Sternocleidomastoid (tissue), 1 donor: ENCODE results near the gene SLC9A9.

DNA sequence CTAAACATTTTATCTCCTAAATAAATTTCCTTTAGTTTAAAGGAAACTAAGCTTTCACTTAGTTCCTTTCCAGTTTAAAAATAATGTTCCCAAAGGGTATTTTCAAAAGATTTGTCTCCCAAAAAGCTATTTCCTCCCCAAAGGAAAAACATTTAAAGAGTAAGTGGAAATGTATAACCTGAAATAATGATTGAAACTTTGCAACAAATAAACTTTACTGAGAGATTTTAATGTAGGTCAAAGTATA is 2.0 kb downstream of the RNF7 start:
- PRO-cap, result no peak

DNA sequence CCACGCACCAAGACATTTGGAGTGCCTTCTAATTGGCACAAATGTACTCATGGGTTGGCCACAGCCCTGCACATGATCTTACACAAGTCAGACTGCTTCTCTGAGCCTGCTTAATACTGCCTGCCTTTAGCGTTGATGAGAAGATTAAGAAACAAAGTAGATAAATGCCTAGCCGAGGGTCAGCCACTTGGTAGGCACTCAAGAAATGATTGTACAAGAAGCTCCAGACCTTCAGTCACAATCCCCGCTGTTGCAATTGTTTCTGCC is 32.9 kb downstream of the GRK7 start:
- PRO-cap, result no peak

- PRO-cap, result no peak
Measured at GRCh38 chr3:141905115-141905383, 28.6 kb downstream of the ATP1B3 start.

GRCh38 chr3:141920602-141921024 is 44.2 kb downstream of the ATP1B3 start:
- PRO-cap, result no peak

GRCh38 chr3:142032037-142032765 is 117.1 kb downstream of the TFDP2 start:
- PRO-cap, result no peak

GRCh38 chr3:142072665-142073311 is 76.6 kb downstream of the TFDP2 start:
- PRO-cap, result no peak

DNA sequence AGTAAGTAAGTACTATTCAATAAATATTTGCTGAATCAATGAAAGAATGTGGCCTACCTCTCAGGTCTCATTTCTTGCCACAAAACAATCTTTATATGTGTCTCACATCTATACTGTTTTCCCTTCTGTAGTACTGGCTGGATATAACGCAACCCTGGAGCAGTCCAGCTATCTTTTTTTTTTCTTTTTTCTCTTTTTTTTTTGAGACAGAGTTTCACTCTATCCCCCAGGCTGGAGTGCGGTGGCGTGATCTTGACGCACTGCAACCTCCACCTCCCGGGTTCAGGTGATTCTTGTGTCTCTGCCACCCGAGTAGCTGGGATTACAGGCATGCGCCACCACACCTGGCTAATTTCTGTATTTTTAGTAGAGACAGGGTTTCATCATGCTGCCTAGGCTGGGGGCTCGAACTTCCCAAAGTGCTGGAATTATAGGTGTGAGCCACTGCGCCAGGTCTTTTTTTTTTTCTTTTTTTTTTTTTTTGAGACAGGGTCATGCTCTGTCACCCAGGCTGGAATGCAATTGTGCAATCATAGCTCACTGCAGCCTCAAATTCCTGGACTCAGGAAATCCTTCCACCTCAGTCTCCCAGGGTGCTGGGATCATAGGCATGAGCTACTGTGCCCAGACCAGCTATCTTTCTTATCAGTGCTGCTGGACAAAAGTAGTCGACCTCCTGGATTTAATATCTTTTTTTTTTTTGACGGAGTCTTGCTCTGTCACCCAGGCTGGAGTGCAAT is 61.0 kb downstream of the TFDP2 start:
- PRO-cap, result no peak

GRCh38 chr3:142446988-142447878 is 604 bp downstream of the XRN1 start:
- PRO-cap, result unidirectional peak, plus-strand start at chr3:142447404; bidirectional peak, plus-strand start at chr3:142447450, minus-strand start at chr3:142447421; bidirectional peak, plus-strand start at chr3:142447607, minus-strand start at chr3:142447639; unidirectional peak, minus-strand start at chr3:142447748

DNA sequence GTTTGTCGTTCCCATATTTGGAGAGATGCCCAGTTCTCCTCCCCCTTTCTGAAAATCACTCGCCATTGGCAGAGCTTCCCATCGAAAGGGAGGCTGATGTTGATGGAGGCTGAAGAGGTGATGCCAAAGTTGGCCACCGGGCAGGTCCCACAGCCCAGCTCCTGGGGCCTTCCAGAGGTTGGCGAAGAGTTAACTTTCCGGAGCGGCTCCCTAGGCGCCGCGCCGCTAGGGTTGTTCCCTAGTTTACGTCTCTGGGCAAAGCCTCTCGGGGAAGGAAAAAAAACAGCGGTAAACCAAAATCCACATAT is 757 bp downstream of the PCOLCE2 start:
- PRO-cap, result no peak

DNA sequence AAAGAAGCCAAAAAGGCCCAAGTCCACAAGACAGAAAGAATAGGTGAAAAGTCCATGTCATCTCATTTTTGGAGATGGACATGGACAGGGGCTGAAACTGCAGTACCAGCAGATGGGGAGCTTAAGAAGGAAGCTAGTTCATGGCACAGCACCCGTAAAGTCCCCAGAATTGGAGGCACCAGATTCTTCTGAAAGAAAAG is 36.9 kb downstream of the PAQR9 start:
- PRO-cap, result no peak

GRCh38 chr3:142941457-142942276 is 21.8 kb downstream of the PAQR9 start:
- PRO-cap, result no peak

GRCh38 chr3:142962617-142963053 is 839 bp downstream of the PAQR9 start:
- PRO-cap, result no peak

DNA sequence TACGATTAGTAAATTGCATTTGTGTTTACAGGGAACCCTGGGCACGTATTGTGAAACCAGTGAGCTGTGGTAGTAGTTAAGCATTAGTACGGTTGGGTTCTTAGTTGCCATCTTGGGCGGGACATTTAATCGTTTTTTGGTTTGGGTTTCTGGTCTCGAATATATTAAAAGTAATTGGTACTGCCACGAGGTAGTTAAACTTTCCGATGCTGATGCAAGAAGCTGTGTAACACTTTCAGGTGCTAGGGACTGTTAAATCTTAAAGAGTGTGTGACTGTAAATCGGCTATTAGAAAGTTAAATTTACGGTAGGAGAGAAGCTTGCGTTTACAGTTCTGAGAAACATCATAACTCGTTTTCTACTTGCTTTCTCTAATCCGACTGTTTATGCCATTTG is 1.0 kb downstream of the U2SURP start:
- PRO-cap, result no peak

DNA sequence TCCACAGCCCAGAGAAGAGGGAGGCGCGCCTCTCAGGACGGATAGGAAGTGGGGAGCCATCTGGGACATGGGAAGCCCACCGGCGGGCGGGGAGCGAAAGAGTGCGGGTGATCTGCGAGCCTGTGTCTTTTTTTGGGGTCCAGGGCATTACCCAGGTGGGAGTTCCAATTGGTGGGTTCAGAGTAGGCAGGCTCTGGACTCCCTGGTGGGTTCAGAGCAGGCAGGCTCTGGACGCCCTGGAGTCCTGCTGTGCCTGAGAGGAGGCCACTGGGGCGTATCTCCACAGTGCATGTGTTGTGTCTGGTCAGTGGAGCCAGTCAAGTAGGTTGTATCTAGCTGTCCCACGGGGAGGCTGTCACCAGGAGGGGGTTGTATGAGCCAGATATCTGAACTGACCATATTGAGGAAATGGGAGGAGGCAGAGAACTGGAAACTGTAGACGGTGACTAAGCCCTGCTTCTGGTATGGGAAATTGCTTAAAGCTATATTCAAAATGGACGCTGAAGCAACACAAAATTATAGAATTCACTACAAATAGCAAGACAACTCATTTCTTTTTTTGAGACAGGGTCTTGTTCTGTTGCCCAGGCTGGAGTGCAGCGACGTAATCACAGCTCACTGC is 34.6 kb upstream of the CHST2 start:
- PRO-cap, result no peak

DNA sequence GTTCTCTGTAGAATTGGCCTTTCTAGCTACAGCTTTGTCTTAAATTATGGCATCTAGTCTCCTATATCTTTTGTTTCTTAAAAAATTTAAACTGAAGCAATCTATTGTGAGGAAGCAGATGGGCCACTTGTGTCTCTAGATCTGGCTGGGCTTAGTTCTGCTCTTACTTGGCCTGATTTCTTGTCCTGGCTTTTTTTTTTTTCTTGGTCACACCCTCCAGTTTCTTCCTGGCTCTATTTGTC is 31.3 kb downstream of the CHST2 start:
- PRO-cap, result no peak

DNA sequence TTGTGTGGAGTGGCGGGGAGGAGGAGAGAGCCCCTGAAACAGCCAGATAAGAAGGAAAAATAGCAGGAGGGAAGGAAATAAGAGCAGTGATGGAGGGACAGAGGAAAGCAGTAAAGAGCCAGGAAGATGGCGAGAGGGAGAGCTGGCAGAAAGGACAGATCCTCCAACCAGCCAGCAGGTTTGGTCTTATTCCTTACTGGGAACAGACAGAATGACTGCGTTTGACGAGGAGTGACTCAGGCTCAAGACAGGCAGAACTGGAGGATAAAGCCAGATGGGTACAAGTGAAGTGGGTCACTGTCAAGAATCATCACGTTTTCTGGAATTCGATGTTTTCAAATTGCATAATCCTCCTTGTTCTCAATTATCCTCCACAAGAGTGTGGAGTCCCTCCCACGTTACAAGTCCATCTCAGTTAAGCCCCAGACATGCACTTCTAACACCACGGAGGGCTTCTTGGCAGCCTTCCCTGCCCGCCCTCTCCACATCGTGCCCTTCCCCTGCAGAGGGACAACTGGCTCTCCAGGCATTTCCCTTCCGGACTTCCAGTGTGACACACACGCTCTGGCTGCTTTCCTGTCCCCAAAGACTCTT is 183.1 kb downstream of the CHST2 start:
- PRO-cap, result bidirectional peak, plus-strand start at position 530 of the sequence, minus-strand start at position 413 of the sequence

DNA sequence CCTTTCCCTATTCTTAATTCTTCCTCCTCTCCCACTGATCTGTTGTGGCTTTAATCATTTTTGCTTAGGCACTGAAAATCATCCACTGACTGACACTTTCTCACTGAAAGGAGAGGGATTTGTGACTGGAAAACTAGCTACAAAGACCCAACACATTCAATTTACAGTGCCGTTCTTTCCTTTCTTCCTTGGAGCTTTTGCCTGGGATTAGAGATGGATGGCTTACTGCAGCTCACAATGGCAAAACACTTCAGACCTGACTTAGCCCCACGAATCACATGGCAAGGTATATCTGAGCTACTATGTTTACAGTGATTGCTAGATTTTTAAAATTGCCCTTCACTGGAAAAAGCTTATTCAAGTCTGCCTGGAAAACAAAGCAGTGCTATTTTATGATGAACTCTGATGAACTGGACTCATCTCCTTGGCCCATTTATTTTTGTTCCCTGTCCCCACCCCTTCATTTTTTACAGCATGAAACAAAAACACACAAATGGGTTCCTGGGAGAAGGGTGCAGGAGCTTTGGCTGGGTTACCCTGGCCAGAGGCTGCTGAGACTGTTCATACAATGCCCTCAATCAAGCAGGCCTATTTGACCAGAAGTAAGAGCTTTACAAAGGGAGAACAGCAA is 243.1 kb downstream of the CHST2 start:
- PRO-cap, result no peak

DNA sequence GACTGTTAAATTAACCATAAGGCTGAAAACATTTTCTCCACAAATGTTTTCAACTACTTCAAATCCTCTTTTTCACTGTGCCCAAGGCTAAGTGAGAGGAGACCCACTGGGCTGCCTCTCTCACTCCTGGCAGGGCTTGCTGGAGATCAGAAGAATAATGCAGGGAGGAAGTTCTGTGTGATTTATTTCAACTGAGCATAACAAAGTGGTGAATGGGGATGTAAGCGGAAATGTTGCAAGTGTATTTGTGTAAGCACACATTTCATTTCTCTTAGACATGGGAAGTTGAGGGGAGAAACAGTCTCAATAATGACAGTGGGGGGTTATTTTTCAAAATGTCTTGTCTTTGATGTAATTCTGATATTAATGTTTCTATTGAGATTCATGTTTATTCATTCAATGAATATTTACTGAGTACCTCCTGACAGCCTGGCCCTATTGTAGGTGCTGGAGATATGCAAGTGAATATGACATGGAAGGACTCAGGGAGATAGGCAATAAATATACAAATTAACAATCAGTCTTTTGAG is 247.4 kb downstream of the SLC9A9 start:
- PRO-cap, result no peak

DNA sequence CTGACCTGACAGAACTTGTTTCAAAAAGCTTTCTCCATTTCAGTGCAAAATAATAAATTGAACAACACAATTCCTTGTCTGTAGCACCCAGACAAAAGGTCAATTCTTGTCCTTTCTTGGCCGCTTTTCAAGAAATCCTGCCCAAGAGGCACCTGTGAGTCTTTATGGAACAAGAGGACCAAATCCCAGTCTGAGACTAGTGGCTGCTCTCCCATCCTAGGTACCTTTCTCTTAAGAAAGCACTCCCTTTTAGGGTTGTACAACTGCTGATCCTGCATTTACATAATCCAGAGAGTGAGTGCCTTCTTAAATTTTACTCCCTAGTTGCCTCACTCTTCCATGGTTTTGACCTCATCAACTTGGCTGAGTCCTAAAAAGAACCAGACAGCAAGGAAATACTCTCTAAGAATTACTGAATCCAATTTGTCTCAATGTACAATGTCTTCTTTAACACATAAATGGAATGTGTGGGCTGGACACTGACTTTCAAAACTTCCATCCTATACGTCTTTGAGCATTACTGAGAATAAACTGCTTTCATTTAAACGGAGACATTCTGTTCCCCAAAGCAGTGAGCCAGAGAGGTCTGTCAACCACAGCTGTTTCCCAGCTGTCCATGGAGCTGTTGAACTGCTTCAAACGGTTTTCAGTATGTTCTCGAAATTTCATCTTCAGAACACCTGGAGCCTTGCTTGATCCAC is 179.3 kb downstream of the SLC9A9 start:
- PRO-cap, result no peak

DNA sequence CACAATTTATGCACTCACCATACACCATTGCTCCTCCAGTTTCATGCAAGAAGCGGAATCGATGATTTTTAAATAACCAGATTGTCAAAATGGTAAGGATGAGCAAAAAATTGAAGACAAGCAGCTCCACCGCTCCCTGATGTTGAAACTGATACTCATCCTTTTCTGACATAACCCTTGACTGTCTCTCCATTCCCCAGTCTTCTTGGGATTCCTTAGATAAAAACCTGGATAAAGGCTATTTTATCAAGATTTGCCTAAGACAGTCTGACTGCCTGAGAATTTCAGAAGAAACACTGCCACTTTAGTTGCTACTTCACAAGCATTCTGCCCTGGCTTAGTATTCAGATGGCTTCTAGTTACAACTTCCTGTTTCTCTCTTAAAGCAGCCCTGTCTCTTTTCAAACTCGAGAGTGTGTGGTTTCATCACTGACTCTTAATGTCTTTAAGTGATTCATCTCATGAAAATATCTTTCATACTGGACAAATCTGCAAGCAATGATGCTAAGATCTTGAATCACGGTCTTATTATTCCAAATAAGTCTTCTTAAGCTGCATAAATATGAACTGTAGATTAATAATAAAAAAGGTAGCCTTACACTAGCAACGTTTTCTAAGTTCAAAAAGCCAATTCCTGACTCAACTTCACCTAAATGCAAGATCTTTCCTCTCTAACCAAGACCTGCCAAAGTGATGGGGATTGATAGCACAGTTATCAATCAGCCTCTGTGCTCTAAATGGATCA is at the start of gene SLC9A9:
Gene SLC9A9 (minus strand): TSS at position 339 of the 745 bp plus-strand sequence.
- PRO-cap, result no peak